Neural crest cell (in vitro differentiated cells): ENCODE data around the gene PDGFA.

GRCh38 chr7:82035-82839 is 110.1 kb upstream of the FAM20C start:
- PRO-cap, result no peak

GRCh38 chr7:193861-194944 is 1.8 kb downstream of the FAM20C start:
- PRO-cap, result bidirectional peak, plus-strand start at chr7:194004, minus-strand start at chr7:193968

GRCh38 chr7:246051-246655 is 43.8 kb upstream of the FOXL3 start:
- PRO-cap, result no peak

- PRO-cap, result no peak
Measured at GRCh38 chr7:255644-256184, 34.3 kb upstream of the FOXL3 start.

- PRO-cap, result no peak
Measured at GRCh38 chr7:264266-265349, 25.4 kb upstream of the FOXL3 start.

DNA sequence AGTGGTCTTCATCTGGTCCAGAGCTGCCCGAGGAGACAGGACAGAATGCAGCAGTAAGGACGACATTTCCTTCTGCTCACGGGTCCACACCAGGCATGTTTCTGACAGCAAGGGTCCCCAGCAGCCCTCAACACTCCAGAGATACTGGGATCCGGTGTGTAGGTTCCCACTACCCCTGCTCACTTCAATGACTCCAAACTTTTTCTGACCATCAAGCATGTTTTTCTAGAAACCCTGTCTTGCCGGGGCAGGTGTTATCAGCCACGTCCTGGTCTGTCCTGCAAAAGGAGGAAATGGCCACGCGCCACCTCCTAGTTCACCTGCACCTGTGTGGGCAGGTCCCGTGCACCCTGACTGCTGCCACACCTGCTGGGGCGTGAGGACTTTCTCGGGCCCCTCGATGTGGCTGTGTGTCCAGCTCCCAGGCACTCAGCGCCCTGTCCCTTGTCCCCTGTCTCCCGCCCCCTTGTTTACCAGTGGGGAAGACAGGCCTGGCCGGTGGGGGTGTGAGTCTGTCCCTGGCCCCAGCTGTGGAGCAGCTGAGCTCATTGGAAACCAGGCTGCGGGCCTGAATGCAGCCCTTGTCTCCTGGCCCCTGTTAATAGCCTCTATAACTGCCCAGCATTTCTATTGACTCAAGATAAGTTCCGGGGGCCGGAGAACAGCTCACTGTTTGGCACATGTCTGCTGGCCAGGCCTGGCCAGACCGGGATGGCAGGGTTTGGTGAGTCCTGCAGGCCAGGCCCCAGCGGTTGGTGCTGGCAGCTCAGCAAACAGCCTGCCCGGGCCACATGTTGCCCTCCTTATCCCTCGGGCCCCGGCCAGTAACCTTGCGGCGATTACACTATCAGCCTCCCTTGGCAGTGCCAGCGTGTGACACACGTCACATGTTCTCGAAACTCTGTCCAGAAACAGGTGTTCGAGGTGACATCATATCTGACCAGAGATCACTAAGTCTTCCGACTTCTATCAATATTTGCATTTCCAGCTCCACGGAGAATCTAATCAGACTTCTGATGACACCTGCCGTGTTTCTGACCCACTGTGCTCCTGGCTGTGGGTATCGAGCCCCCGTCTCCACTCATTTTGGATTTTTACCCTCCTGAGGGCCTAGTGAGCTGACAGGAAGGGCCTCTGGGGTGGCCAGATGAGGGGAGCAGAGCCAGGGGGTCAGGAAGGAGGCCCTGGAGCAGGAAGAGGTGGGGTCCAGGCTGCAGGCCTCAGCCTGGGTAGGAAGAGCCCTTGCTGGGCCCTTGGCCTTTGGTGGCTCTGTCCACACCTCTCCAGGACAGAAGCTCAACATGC is 52.1 kb downstream of the FOXL3 start:
- PRO-cap, result no peak

GRCh38 chr7:353691-353916 is 63.6 kb downstream of the FOXL3 start:
- PRO-cap, result no peak

GRCh38 chr7:434701-435106 is 84.9 kb downstream of the PDGFA start:
- PRO-cap, result no peak

DNA sequence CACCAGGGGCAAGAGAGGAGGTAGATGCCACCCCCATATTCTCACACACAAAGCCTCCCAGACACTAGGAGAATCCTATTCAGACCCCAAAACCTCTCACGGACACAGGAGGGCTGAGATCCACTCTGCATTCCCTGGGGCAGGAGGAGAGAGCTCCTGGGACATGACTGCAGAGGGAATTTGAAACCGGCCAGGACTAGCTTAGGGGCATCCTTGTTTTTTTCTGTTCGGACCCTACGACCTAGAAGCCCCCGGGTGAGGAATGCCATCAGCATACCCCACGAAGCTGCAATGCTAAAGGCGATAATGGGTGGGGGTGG is 4.1 kb downstream of the PDGFA start:
- PRO-cap, result no peak

DNA sequence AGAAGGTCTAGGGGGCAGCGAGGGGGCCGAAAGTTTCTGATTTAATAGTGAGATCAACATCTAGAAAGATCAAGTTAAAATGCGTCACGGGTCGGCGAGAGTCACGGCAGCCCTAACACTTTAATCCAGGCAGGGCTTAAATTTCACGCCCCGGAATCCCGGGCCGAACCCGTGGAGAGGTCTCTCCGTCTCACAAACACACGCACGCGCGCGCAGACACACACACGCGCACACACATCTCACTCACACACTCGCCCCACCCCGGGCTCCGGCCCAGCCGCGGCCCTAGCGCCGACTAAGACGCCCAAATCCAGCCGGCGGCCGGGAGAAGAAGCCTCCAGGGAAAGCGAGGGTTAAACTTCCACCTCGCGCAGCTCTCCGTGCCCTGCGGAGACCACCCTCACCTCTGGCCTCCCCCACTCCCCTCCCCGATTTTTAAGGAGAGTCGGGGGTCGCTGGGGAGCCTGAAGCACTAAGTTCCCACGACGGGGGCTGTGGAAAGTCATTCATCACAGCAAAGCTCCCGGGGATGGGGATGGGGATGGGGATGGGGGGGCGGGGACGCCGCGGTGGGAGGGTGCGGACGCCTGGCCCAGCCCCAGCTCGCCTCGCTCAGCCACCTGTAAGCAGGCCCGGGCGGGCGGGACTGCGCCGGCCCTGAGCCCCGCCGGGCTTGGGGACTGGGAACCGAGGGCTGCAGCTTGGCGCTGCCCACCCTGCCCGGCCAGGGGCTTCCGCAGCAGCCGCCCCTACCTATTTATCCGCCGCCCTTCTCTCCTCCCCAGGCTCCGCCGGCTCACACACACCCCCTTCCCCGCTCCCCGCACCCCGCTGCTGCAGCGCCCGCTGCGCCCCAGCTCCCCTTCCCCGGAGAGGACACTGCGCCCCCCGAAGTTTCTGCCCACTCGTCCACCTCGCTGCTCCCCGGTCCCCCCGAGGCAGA is 1.6 kb downstream of the PDGFA start:
- PRO-cap, result no peak

GRCh38 chr7:519748-520562 is at the start of gene PDGFA:
PDGFA (minus strand) TSS chr7:519846.
- PRO-cap, result no peak

DNA sequence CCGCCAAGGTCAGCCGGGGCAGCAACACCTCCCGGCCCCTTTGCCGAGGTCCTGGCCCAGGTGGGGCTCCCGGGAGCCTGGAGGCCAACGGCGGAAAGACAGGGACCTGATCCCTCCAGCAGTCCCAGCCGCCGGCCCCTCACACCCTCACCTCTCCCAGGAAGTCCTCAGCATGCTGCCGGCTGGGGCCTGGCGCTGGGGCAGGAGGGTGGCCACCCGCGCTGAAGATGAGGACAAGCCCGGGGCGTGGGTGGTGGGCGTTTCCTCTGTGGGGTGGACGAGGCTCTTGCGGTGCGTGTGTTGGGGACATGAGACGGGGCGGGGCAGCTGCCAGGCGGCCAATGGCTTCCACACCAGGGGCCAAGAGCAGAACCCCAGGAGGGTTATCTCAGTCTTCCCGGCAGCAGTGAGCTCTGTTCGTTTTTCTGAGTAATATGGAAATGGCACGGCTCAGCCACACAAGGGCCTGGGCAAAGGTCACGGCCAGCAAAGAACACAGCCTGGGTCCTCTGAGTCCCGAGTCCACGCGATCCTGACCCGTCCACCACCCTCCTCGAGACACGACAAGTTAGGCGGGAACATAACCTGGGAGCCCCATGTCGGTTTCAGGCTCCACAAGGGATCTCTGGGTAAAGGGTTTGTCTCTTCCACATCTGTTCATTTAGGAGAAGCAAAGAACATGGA is 82.9 kb upstream of the PDGFA start:
- PRO-cap, result no peak

DNA sequence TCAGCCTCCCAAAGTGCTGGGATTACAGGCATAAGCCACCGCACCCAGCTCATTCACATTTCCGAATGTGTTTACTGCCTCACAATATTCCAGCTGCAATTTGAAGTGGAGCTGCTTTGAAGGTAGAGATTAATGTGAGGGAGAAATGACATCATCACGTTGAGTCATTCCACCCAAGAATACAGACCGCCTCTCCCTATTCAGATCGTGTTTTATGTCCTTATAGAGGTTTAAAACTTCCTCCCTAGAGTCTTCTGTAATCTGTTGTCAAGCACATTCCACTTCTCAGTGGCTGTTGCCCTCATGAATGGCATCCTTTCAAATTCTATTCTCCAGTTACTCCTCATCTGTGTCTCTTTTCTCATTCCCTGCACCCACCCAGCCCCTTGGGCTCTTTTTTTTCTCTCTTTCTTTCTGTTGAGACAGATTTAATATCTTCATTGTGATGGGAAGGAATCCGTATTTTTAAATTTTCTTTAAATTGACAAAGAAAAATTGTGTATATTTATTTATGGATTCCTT is 100.5 kb upstream of the PDGFA start:
- PRO-cap, result no peak

DNA sequence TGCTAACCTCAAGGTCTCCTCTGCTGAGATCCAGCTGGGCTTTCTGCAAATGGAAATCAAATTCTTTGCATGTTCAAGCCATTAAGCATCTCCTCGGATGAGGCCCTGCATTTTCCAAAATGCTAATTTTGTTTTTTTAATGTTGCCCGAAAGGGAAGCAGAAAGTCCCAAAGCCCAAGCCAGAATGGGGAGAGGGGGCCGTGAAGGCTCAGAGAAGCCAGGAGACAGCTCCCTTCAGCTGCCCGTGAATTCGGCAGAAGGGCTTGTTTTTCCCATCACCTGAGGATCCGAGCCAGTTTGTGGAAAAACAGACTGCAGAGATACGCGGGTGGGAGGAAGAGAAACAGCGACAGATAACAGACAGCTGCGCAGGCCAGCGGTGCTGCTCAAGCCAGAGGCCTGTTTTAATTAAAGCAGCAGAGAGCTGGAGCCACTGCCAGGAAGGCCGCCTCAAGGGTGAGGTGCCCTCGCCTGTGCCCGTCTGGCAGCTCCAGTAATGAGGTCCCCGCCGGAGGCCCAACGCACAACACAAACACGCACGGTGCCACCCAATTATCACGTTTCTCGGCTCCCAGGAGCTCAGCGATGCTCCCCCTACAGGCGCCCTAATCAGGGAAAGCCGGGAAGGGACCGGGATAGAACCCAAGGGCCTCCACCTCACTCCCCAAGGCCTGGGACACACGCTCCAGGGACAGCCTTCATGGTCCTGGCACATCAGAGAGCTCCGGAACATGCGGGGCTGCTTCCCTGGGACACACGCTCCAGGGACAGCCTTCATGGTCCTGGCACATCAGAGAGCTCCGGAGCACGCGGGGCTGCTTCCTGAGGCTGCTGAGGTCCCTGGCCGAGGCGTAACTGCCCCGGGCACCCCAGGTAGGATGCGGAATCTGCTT is 60.7 kb upstream of the DNAAF5 start:
- PRO-cap, result no peak

GRCh38 chr7:890170-890727 is 13.9 kb downstream of the GET4 start:
- PRO-cap, result no peak

GRCh38 chr7:933308-933805 is 21.1 kb downstream of the ADAP1 start:
- PRO-cap, result no peak

GRCh38 chr7:976964-977488 is 1.7 kb upstream of the COX19 start:
- PRO-cap, result no peak

DNA sequence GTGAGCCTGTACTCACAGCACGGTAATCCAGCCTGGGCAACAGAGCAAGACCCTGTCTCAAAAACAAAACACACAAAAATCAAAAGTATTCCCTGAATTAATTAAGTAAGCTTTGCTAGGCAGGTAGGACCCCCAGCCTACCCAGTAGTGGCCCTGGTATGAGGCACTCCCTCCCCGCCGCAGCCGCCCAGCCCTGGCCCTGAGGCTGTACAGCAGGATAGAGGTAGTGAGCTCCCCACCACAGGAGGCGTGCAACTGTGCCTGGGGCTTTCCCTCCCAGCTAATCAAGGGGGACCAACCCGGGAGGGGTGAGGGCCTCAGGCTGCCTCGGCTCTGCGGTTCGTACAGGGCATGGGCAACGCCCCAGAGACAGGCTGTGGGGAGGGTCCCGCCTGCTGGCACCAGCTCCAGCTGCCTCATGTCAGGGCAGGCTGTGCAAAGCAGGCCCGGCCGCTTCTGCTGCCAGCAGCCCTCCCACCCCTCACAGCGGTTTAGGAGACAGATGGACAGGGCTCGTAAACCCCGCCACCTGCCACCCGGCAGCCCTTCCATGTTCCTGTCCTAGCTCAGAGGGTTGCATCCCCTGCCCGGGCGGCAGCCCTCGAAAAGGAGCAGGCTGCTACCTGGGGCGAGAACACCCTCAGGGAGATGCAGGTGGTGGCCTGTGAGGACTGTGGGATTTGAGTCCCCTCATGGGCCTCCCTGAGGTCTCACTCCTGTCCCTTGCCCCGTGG is 839 bp upstream of the CYP2W1 start:
- PRO-cap, result no peak

- PRO-cap, result no peak
Measured at GRCh38 chr7:992714-993130, 9.7 kb downstream of the CYP2W1 start.

DNA sequence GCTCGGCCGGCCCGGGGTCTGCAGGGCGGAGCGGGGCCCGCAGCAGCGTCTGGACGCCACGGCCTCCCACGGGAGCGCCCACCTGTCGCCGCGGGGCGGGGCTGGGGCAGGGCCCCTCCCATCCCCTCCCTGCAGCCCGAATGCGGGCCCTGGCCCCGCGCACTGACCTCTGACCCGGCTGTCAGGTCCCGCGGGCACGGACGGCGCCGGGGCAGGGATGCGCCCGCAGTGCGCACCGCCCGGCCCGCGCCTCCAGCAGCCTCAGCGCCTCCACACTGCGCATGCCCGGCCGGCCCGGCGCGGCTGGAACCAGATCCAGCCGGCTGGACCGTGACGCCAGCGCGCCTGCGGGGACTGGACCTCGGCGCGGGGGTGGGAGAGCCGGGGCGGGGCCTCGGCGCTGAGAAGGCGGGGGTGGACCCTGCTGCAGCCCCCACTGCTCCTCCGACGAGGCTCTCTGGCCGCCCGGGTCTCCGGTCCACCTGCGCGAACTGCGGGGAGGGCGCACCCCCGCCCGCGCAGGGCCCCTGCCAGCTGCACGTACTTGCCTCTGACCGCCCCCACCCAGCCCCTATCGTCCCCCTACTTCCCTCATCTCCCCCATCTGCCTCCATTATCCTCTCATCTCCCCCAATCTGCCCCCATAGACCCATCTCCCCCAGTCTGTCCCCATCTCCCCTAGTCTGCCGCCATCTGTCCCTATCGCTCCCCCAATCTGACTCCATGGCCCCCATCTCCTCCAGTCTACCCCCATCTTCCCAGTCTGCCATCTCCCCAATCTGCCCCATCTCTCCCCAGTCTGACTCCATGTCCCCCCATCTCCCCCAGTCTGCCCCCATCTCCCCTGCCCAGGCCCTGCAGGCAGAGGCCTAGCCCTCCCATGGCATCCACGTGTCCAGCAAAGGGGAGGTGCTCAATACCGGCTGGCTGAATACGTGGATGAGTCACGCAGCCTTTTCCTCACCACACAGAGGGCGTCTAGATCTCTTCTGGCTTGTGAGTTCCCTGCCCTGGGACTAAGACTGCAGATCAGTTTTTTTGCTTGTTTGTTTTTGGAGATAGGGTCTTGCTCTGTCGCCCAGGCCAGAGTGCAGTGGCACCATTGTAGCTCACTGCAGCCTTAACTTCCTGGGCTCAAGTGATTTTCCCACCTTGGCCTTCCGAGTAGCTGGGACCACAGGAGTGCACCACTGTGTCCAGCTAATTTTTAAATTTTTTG is 15.8 kb upstream of the GPR146 start:
- PRO-cap, result bidirectional peak, plus-strand start at position 436 of the sequence, minus-strand start at position 266 of the sequence